Aortic smooth muscle cell (primary cell): ENCODE measurements around the genes TMEM167B and CFAP276.

DNA sequence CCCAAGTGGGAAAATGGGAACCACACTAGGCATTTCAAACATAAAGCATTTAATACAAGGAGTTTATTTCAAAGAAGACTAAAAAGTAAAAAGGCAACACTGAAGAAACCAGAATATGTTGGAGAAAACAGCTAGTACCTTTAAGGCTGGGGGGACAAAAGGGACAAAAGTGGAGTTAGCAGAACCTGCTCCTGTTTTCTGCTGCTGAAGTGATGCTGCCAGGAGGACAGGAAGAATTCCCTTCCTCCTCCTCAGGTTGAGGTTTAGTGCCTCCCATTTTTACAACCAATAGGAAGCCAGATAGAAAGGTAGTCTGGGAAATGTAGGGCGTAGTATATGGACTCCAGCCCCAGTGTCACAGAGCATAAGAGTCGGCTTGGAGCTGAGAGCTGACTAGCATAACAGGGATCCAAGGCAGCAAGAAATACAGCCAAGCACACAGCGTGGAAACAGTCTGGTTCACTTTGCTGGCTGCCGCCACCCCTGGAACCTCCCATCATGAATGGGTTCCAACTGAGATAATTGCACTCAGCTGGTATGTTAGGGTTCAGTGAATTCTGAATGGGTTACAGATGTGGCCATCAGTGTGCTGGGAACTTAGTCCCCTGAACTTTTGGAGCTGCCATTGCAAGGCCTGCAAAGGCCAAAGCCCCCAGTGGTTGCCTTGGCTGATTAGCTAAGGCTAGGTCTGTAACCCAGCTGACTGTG, 76.8 kb upstream of the GPR88 start:
- RRBS: no CpG with 5 or more reads among the region's 4 CpGs

GRCh38 chr1:100974545-100975671, 50.7 kb downstream of the DPH5 start:
- RRBS: no CpG with 5 or more reads among the region's 10 CpGs

DNA sequence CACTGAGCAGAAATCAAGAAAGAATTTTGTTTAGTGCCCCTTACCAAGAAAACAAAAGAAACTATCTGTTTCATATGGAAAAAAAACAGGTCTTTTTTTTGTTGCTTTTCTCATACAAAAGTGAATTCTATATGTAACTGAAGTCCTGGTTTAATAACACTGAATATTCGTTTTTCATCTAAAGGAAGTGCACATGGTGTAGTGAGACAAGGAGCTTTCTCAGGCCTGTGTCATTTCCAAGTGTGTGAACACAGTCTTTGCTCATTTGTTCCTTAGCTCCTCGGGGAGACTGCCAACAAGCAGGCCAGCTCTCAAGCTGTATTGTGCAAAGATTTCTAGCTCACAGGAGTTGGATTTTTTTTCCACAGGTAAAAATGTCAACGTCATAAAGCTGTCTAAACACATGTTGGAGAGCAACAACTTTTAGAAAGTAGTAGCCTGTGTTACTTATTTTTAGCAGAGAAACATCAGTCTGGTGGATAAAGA, 87.9 kb upstream of the S1PR1 start:
- RRBS: no CpG with 5 or more reads among the region's 3 CpGs

- RRBS: no CpG with 5 or more reads among the region's 1 CpG
Measured at GRCh38 chr1:101185104-101185392, 51.8 kb upstream of the S1PR1 start.

- RRBS: 11% methylated on average over 4 of the region's 29 CpGs
Measured at GRCh38 chr1:101238592-101239470, 2.0 kb downstream of the S1PR1 start.

DNA sequence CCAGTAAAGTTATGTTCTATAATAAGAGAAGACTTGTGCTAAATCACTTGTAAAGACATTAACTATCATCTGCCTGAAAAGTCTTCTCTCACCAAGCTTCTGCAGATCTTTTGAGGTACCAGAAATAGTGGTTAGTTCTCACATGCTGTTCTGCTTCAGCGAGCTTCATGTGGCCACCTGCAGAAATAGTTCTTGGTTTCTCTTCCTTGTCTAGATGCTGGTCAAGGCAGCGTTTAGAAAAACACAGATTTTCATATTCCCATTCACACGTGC, 11.0 kb downstream of the S1PR1 start:
- RRBS: no CpG with 5 or more reads among the region's 3 CpGs

DNA sequence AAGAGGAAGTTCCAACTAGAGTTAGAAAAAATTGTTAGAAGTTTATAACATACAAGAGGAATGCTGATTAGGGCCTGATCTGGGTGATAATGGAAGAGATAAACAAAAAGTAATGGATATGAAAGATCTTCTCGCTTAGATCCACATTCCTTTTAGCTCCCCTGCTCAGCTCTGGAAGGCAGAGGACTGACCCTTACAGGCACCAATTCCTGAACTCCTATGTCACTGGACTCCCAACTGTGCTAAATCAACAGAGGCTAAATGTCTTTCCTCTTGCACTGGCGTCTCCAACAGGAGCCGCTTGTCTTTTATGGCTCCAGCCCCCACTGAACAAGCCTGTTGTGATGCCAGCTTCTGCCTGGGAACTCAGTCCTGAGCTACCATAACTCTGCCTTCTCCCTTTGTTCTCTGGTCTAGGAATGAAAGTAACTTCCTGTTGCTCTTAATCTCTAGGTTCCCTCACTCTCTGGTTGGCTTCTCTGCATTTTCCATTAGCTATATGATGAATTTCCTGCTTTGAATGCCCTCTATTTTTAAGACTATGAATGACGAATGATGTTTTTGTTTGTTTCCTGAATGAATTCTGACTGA, 142.1 kb upstream of the COL11A1 start:
- RRBS: no CpG with 5 or more reads among the region's 4 CpGs

DNA sequence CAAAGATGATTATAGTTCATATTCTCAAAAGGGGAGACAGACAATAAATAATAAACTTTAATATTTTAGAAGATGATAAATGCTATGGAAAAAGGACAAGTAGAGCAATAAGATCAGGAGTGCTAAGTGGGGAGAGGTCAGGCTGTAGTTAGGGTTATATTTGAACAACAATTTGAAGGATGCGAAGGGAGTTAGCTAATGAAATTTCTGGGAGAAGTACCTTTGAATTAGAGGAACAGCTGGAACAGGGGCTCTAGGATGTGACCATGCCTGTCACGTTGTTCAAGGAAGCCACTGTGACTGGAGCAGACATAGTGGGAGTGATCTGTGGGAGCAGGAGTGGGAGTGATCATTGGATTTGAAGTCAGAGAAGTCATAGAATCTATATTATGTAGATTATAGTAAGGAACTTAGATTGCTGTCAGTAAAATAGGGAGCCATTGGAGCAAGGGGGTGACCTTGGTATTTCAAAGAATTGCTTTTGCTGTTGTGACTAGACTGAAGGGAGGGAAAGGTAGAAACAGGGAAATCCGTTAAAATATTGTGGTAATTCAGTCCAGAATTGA, 4.8 kb downstream of the RNPC3 start:
- RRBS: no CpG with 5 or more reads among the region's 3 CpGs

- RRBS: 8% methylated on average over 1 of the region's 6 CpGs
Measured at GRCh38 chr1:105632652-105633040, 1423.8 kb upstream of the PRMT6 start.

- RRBS: no CpG with 5 or more reads among the region's 2 CpGs
Measured at GRCh38 chr1:107683717-107684092, 281.3 kb downstream of the VAV3 start.

- RRBS: no CpG with 5 or more reads among the region's 12 CpGs
Measured at GRCh38 chr1:107687795-107688959, 276.8 kb downstream of the VAV3 start.

DNA sequence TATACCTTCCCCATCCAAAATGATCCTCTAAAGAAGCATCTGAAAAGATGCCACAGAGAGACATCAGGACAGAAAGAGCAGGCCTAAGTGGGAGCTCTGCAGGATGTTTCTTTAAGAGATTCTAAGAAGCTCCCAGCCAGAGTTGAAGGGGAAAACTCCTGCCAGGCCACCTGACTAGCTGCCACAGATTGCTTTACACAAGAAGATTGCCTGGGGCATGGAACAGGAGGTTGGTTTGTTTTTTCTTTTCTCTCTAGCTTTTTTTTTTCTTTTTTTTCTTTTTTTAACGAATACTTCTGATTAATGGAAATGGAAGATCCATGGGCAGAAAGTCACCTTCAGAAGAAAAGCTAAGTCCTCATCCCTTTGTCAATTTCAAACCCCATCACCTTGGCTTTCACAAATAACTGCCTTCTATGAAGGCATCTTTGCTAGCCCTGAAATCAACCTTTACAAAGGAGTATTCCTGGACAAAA, 275.7 kb downstream of the VAV3 start:
- RRBS: no CpG with 5 or more reads among the region's 1 CpG

DNA sequence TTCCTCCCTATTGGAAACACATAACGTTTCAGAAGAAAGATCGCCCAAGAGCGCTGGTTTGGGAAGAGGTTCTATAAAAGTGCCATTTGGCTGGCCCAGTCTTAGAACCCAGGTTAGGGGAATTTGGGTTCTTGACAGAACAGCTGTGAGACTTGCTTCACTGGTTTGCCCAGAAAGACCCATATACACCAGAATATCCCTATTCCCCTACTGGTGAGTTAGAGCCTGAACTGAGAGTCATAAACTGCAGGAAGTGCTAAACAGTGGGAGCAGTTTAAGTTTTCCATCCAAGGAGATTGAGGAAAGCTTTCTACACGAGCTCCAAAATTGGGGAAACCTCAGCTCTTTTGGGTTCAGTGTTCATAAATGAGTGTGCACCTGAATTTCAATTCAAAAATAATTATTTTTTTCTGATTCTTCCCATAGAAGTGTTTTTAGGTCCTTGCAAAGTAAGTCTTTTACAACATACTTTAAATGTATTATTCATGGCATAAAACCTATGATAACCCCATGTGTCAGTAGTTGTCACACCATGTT, 275.2 kb downstream of the VAV3 start:
- RRBS: no CpG with 5 or more reads among the region's 4 CpGs

DNA sequence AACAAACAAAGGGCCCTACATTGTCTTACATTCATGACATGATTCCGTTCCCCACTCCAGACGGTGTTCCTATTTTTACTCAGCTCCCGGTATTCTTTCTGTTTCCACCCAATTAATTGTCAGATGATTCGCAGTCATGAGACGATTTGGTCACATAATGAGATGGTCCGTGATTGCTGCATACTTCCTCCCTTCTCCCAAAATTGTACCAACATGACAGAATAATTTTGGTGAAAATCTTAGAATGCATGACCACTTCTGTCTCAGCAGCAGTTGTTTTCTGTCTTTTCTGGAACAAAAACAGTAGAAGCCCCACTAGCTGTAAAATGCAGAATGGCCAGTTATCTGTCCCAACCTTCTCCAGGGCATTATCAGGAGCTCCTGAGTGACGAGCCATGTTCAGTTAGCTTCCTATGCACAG, 73.9 kb upstream of the VAV3 start:
- RRBS: no CpG with 5 or more reads among the region's 7 CpGs

GRCh38 chr1:108590251-108590907, 30.5 kb downstream of the EEIG2 start:
- RRBS: no CpG with 5 or more reads among the region's 3 CpGs

DNA sequence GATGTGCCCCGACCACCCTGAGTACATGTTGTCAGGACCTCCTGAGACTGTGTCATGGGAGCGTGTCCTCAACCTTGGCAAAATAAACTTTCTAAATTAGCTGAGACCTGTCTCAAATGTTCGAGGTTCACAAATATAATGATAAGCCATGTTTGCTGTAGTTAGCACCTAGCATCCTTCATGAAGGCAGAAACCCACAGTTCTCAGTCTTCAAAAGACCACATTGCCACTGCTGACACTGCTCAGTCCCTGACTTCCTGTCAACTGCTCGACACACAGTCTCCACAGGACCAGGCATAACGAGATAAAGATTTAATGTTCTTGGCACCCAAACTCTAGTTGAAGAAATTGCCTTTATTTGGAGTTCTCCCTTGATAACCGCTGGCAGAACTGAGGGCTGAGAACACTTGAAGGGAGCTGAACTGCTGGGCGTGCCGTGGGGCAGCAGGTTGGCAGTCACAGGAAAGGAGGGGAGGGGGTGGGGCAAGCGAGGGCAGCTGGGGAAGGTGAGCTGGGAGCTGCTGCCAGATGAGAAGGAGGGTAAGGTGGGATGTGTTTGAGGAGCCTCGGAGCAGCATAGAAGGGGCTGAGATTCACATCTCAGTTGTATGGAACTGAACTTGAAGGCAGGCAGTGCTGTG, 16.0 kb downstream of the HENMT1 start:
- RRBS: no CpG with 5 or more reads among the region's 10 CpGs

- RRBS: no CpG with 5 or more reads among the region's 6 CpGs
Measured at GRCh38 chr1:108695942-108696556, 3.9 kb downstream of the PRPF38B start.

DNA sequence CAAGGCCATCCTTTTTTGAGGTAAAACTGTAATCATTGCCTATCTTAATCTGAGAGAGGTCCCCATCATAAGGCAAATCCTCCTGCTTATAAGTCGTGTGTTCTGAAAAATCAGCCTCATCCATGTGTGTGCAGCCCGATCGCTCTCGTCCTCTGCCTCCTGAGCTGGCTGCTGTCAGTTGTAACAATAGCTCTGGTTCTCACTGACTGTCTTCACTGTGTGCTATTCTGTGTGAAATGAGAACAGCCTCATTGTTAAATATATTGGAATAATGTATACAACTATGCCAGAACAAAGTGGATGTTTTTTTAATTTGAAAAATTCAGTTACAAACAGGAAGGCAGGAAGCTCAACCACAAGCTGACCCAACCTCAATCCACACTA, 4.4 kb downstream of the AKNAD1 start:
- RRBS: no CpG with 5 or more reads among the region's 4 CpGs

DNA sequence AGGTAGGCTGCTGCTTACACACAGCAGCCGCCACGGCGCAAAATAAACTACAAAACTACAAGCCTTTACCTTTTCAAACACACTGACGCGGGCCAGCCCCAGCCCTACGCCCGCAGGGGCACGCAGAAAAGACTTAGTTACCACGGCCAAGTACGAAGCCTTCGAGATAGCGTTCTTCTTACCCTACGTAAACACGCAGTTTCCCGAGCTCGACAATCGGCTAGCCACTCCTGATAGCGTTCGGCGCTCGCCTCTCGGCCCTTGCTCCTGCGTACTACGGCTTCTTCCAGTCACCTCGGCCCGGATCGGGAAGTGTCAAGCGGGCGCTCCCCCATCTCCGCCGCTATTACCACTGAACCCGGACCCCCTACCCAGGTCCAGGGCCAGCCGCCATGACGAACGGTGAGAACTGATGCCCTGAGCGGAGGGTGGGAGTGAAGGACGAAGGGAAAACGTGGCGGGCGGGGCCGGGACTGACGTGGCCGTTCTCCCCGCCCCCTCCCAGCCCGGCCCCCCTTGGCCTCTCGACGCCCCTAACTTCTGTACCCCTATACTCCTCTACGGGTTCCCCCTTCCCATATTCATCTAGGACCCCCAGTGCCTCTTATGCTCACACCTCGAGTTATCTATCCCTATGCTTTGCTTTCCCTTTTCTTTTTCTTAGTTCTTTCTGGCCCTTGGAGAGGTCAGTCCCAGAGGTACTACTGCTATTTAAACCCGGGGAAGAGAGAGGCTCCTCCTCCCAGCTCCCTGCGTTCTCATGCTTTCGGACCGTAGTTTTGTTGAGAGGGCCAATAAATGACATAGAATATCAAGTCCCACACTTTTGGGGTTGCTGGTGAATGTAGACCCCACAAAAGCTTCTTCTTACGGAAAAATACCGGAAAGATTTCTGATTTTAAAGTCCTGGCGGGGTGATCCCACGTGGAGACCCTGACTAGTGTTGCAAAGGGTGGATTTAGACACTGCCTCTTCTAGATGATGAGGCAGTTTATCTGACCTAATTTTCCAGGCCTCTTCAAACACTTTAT, at the start of gene TMEM167B:
Gene TMEM167B (plus strand): TSS at position 284 of the 1,031 bp plus-strand sequence.
- RRBS: under 1% methylated on average over 17 of the region's 57 CpGs

DNA sequence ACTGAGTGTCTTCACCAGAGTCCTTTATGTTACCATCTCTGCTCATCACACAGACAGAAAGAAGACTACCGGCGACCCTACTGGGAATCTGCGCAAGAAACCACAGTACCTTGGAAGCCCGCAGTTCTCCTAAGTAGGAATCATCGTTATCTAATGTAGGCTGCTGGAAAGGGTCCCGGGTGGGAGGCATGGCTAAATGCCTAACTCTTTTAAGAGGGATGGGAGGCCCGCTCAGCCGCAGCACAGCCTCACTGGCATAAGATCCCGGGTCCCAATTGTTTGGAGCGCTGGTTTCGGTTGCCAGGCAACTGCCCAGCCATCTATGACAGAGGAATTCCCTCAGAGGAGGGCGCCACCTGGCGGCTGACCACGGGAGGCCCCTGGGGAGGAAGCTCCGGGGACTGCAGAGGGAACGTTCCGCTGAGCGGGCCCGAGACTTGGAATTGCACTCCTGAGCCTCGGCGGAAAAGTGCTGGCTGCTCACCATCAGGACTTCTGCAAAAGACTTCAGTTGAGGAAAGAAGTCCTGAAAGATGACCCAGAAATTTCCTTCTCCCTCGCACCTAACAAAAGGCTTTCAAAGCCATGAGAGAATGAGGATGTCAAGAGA, at the start of gene CFAP276:
Gene CFAP276 (minus strand): TSS at position 258 of the 610 bp plus-strand sequence.
- RRBS: 12% methylated on average over 7 of the region's 22 CpGs